ENCODE data around the genes NEO1, PML and GOLGA6A.

DNA sequence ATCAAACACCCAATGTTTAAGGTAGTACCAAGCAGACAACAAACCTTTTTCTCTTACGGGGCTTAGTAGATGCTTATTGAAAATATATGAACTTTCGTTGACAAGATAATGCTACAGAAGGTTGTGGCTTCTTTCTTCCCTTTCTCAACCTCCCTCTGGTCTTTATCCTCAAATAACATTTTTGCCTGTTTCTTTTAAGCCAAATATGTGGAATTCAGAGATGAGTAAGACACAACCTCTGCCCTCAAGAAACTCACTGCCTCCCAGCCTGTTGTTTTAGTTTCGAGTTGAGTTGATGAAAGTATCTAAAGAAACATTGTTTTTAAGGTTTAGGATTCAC, 218.5 kb downstream of the THSD4 start:
- PRO-cap = no peak
- RAMPAGE, long total RNA, 4 experiments = no peak in any of the 4 experiments

GRCh38 chr15:71400466-71400674, 285.1 kb downstream of the THSD4 start:
- PRO-cap = no peak
- RAMPAGE, long total RNA, 4 experiments = no peak in any of the 4 experiments

GRCh38 chr15:71409432-71410131, 294.3 kb downstream of the THSD4 start:
- PRO-cap = no peak
- RAMPAGE, long total RNA, 4 experiments = no peak in any of the 4 experiments

DNA sequence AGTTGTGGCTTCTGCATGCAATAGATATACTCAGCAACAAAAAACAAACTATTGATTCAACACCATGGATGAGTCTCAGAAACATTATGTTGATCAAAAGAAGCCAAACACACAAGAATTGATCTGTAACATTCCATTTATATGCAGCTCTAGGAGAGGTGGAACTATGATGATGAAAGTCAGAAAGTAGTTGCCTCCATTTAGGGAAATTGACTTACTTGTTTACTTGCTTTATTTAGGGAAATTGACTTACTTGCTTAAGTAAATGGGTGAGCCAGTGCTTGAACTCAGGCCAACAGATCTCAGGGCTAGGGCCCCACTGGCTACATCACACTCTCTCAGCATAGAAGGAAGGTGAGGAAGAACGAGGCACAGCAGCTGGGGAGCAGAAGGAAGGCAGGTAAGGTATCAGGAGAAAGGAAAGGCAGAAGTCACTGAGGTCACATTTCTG, 296.5 kb upstream of the NR2E3 start:
- PRO-cap = no peak
- RAMPAGE, long total RNA, 4 experiments = no peak in any of the 4 experiments

- PRO-cap = no peak
- RAMPAGE, long total RNA, 4 experiments = no peak in any of the 4 experiments
Observed at GRCh38 chr15:71690327-71691017, 119.9 kb upstream of the NR2E3 start.

GRCh38 chr15:72084148-72085015, 33.6 kb downstream of the MYO9A start:
- PRO-cap = no peak
- RAMPAGE, long total RNA, 4 experiments = start-site peak on the minus strand in 1 of 4 experiments, at chr15:72084187-72084968 at its widest, 15 reads per replicate

- PRO-cap = no peak
- RAMPAGE, long total RNA, 4 experiments = no peak in any of the 4 experiments
Observed at GRCh38 chr15:72196571-72197697, 653 bp downstream of the GRAMD2A start.

- PRO-cap = bidirectional peak, plus-strand start at chr15:72226969, minus-strand start at chr15:72226705
- RAMPAGE, long total RNA, 4 experiments = no peak in any of the 4 experiments
Observed at GRCh38 chr15:72226606-72227637, 4.1 kb downstream of the PKM start.

- PRO-cap = no peak
- RAMPAGE, long total RNA, 4 experiments = no peak in any of the 4 experiments
Observed at GRCh38 chr15:72229312-72229648, 1.7 kb downstream of the PKM start.

GRCh38 chr15:72511462-72512043, 37.4 kb downstream of the ARIH1 start:
- PRO-cap = no peak
- RAMPAGE, long total RNA, 4 experiments = no peak in any of the 4 experiments

DNA sequence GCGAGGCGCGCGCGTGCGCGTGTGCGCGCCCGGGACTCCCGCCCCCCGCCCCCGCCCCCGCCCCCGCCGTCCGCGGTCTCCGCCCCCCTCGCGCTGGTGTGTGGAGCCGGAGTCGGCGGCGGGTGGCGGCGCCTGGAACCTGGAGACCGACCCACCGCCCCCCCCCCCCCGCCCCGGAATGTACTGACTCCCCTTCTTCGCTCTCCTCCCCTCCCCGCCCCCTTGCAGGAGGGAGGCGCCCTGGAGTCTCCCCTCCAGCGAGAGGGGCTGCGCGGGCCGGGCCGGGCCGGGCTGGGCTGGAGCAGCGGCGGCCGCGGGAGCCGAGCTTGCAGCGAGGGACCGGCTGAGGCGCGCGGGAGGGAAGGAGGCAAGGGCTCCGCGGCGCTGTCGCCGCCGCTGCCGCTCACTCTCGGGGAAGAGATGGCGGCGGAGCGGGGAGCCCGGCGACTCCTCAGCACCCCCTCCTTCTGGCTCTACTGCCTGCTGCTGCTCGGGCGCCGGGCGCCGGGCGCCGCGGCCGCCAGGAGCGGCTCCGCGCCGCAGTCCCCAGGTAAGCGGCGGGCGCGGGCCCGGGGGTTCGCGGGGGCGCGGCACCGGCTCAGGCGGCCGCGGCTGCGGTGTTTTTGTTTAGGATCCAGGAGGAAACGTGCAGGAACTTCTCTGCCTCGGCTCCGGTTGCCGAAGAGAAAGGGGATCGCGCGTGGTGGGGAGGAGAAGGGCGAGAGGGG, at the start of gene NEO1:
Gene NEO1 (plus strand): TSS at position 208 of the 728 bp plus-strand sequence.
- PRO-cap = bidirectional peak, plus-strand start at position 233 of the sequence, minus-strand start outside the sequence
- RAMPAGE, long total RNA, 4 experiments = no peak in any of the 4 experiments

- PRO-cap = no peak
- RAMPAGE, long total RNA, 4 experiments = start-site peak on the plus strand in 1 of 4 experiments, at chr15:73193378-73193737 at its widest, 5 reads per replicate
Observed at GRCh38 chr15:73193440-73194066, 141.3 kb downstream of the NEO1 start.

GRCh38 chr15:73225363-73225823, 143.4 kb downstream of the HCN4 start:
- PRO-cap = no peak
- RAMPAGE, long total RNA, 4 experiments = no peak in any of the 4 experiments

DNA sequence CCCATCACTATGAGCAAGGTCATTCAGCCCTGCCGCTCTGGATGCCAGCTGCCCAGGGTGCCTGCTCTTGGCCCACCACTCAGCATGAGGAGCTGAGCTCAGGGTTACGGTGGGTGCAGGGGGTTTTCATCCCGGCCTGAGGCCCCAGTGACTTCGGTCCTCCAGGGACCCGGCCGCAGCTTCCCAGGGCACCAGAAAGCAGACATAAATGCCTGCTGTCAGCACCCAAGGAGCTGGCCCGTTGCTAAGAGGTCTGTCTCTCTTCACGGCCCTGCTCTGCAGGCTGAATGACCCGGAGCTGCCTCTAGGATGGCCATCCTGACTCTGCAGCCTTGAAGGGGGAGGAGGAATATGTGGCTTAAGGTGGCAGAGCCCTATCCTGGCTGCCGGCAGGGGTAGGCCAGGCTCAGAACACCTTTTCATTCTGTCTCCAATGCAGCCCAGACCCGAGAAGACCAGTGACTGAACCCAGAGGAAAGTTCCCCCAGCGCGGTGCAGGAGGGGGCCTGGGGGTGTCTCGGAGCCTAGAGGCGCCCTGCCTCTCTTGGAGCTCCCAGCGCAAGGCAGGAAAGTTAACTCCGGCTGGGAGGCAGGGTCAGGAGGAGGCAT, 1.8 kb downstream of the HCN4 start:
- PRO-cap = no peak
- RAMPAGE, long total RNA, 4 experiments = no peak in any of the 4 experiments

DNA sequence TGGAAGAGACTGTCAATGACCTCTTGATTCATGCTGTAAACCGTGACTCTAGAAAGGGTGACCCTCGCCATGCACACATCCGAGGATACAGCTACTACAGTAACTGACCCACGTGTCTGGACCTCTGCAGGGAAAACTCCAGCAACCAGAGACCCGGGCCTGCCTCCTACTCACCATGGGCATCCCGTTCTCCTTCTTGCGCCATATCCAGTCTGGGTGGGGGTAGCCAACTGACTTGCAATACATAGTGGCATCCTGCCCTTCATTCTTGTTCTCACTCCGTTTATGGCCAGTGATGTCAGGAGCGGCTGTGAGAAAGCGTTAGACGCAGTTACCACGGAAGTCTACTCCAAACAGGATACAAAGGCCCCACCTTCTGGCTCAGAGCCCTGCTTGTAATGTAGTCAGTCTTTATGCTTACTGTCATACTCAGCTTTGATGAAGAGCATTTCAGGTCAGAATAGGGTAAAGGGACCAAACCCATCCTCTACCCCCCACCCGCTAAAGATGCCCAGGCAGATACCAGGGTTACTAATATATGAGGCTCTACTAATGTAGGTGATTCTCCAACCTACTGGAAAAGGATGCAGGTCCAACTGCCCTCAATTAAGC, 59.6 kb downstream of the NPTN start:
- PRO-cap = no peak
- RAMPAGE, long total RNA, 4 experiments = no peak in any of the 4 experiments

- PRO-cap = no peak
- RAMPAGE, long total RNA, 4 experiments = no peak in any of the 4 experiments
Observed at GRCh38 chr15:73694260-73694756, 10.1 kb downstream of the CD276 start.

DNA sequence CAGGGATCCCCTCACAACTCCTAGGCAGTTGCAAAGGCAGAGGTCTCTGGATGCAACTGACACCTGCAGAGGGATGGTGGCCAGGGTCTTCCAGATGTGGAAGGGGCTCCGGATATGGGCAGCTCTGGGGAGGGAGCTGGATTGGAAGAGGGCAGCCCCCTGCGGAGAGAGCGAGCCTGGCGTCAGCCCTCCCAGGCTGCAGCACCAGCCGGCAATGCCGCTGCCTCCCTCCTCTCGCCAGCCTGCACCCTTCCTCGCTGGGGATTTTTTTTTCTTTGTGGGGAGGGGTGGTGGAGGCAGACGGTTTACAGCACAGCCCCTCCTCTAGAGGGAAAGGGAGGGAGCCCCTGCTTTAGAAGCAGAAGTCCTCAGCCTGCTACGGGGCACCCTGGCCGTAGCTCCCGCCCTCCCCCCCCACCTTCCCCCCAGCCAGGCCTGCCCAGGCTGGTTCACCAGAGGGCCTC, 1.6 kb downstream of the INSYN1 start:
- PRO-cap = no peak
- RAMPAGE, long total RNA, 4 experiments = no peak in any of the 4 experiments

DNA sequence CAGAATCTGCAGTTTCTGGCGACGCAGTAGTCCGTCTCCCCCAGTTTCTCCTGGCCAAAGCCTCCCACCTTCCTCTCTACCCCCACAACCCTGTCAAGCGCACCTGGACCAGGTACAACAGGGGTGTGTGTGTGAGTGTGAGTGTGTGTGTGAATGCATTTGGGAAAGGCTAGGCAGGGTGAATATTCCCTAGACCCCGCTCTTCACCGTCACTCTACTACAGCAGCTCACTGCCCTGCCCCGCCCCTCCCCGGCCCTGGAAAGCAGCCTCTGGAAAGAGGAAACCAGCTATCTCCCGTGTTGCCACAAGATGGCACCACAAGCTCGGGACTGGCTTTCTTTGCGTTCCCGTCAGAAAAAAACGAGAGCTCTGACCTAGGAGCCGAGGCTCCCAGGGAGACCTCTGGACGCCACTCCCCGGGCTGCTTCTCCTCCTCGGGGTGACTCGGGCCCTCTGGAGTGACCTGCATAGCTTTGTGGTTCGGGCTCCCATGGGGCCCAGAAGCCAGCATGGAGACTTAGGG, 19.2 kb downstream of the STOML1 start:
- PRO-cap = no peak
- RAMPAGE, long total RNA, 4 experiments = no peak in any of the 4 experiments

GRCh38 chr15:73994208-73995203, at the start of gene PML:
Gene PML, plus strand, starts transcription at chr15:73994716.
- PRO-cap = bidirectional peak, plus-strand start at chr15:73994791, minus-strand start at chr15:73994602
- RAMPAGE, long total RNA, 4 experiments = start-site peak on the plus strand in 4 of 4 experiments, at chr15:73994697-73994924 at its widest, 6 to 96 reads per replicate

- PRO-cap = no peak
- RAMPAGE, long total RNA, 4 experiments = no peak in any of the 4 experiments
Observed at GRCh38 chr15:74082269-74082746, at the start of gene GOLGA6A. Gene GOLGA6A, minus strand, starts transcription at chr15:74082550.